ENCODE measurements around a stretch of chr12.

DNA sequence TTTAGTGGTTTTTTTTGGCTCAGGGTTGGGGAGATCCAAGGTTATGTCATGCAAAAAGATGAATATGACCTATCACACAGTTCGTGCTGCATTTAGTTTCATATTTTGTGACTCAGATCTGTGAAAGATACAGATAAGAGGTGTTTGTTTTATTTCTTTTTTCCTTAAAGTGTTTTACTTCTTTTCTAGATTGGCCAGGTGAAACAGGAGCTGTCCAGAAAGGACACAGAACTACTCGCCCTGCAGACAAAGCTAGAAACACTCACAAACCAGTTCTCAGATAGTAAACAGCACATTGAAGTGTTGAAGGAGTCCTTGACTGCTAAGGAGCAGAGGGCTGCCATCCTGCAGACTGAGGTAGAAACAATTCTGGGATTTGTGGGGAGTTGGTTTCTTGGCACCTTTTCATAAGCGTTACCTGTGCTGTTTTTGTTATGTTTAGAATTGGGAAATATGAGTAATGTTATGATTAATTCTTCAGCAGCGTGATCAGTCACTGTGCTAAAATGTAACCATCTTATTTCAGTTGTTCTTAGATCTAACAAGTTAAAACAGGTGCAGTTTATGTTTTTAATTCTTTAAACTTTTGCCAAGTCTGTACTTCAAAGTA is 124.8 kb downstream of the ERC1 start:
- PRO-cap = no peak
- RAMPAGE, long total RNA, 2 experiments = no peak in any of the 2 experiments

GRCh38 chr12:1277884-1278452 is 286.9 kb downstream of the ERC1 start:
- PRO-cap = no peak
- RAMPAGE, long total RNA, 2 experiments = no peak in any of the 2 experiments

- PRO-cap = no peak
- RAMPAGE, long total RNA, 2 experiments = no peak in any of the 2 experiments
These were observed 298.8 kb downstream of the ERC1 start for GRCh38 chr12:1289786-1290308.

GRCh38 chr12:1445881-1446292 is 148.5 kb downstream of the FBXL14 start:
- PRO-cap = no peak
- RAMPAGE, long total RNA, 2 experiments = no peak in any of the 2 experiments

GRCh38 chr12:1591585-1592316 is 2.6 kb downstream of the FBXL14 start:
- PRO-cap = no peak
- RAMPAGE, long total RNA, 2 experiments = no peak in any of the 2 experiments

DNA sequence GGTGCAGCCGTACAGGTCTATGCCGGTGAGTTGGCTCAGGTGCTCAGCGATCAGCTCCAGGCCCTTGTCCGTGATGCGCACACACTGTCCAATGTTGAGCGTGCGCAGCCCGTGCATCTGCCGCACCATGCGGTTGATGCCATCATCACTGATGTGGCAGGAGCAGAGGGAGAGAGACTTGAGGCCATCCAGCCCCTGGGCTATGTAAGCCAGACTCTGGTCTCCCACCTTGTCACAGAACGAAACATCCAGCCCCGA is 1.5 kb downstream of the FBXL14 start:
- PRO-cap = no peak
- RAMPAGE, long total RNA, 2 experiments = no peak in any of the 2 experiments

GRCh38 chr12:1593625-1593832 is 852 bp downstream of the FBXL14 start:
- PRO-cap = no peak
- RAMPAGE, long total RNA, 2 experiments = no peak in any of the 2 experiments

DNA sequence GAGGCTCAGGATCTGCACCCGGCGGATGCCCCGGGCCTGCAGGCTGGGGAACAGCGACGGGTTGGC is 715 bp downstream of the FBXL14 start:
- PRO-cap = no peak
- RAMPAGE, long total RNA, 2 experiments = no peak in any of the 2 experiments

DNA sequence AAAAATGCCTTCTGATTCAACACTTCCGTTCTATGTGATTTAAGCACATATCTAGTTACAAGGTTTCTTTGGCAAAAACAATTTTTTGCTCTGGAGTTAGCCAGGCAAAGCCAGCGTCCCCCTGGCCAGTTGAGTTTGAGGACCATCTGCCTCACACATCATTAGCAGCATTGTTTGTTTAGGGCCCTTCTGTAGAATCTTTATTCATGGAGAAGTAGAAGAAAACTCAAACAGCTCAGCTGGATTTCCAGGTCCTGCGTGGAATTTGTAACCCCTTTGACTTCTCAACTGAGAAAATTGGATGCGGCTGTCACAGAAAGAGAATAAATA is 17.1 kb upstream of the WNT5B start:
- PRO-cap = no peak
- RAMPAGE, long total RNA, 2 experiments = no peak in any of the 2 experiments

GRCh38 chr12:1650347-1650835 is 21.4 kb downstream of the WNT5B start:
- PRO-cap = no peak
- RAMPAGE, long total RNA, 2 experiments = no peak in any of the 2 experiments

DNA sequence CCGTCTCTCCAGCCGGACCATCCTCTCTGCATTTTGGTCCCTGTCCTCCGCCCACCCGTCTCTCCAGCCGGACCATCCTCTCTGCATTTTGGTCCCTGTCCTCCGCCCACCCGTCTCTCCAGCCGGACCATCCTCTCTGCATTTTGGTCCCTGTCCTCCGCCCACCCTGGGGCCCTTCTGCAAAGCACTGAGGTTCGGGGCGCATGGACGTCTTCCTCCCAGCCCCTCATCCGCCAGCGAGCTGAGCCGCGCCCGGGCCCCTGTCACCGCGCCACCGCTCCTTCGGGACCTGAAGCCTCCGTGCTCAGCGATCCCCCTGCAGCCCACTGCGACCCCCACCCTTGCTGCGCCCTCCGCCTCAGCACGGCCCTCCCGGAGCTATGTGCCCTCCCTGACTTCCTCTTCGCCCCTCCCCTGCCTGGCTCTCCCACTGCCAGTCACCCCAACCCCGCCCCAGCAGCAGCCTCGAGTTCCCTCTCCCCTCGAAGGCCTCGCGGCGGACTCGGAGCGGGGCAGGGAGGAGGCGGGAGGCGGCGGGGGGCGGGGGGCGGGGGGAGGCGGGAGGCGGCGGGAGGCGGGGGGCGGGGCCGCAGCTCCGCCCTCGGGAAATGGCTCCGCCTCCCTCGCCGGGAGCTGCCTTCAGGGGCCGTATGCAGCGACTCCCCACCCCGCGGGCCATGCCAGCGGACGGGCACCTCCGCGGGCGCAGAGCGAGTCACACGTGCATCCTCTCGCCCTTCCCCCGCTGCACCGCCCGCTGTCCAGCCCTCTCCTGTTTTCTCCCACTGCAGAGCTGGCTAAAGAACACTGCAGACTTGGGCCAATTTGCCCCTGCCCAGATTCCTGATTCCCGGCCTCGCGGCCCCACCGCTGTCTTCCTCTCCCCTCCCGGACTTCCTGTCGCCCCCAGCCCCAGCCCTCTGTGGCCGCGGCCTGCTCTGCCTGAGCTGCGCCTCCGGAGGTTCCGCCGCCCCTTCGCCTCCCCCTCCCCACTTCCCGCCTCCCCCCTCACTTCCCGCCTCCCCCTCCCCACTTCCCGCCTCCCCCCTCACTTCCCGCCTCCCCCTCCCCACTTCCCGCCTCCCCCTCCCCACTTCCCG is 29.2 kb upstream of the ADIPOR2 start:
- PRO-cap = bidirectional peak, plus-strand start at position 785 of the sequence, minus-strand start at position 502 of the sequence
- RAMPAGE, long total RNA, 2 experiments = no peak in any of the 2 experiments

DNA sequence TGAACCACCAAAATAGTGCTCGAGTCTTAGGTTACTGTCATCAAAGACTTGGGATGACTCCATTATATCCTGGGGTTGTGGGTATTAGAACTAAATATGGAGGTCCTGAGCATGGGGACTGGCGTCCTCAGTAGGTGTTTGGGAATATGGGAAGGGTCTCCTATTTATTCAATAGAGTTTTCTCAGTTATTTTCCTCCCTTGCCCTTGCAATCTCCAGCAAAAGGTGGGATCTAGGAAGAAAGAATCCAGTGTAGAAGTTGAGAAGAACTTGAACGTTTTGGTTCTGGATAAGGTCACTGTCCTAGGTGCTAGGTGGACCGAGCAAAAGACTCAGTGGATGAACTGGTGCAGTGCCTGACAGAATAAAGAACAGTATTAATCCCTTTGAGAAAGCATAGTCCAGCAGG is 32.8 kb upstream of the LRTM2 start:
- PRO-cap = no peak
- RAMPAGE, long total RNA, 2 experiments = no peak in any of the 2 experiments

DNA sequence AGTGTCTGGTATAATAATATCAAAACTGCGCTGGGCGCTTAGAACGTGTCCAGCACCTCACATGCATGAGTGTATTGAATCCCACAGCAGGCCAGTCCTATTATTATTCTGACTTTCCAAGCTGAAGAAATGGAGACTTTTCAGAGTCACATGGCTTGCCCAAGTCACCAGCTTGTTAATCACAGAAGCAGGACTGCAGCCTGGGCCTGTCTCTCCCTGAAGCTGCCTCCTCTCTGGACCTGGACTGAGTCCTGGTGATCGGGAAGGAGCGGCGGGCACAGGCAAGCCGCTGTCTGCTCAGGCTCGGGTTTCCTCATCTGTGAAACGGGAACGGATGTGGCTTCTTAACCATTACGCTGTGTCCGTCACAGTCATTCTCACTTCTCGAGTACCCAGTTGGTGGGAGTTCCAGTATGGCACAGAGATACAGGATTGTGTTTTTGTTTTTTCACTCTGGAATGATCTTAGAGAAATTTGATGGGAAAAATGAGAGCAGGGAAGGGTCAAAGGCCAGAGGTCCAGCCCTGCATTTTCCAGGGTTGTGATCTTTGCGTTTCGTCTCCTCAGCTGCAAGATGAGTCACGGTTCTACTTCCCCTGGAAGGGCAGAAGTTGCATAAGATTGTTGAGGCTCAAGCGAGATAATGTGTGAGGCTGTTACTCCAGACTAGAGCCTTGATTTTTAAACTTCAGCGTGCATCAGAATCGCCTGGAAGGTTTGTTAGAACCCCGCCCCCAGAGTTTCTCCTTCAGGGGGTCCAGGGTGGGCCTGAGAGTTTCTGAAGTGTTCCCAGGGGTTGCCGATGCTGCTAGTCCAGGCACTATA is 7.6 kb upstream of the LRTM2 start:
- PRO-cap = bidirectional peak, plus-strand start at position 247 of the sequence, minus-strand start at position 253 of the sequence; unidirectional peak, minus-strand start at position 319 of the sequence
- RAMPAGE, long total RNA, 2 experiments = no peak in any of the 2 experiments

GRCh38 chr12:1935446-1936098 is 17.1 kb upstream of the CACNA2D4 start:
- PRO-cap = no peak
- RAMPAGE, long total RNA, 2 experiments = no peak in any of the 2 experiments

DNA sequence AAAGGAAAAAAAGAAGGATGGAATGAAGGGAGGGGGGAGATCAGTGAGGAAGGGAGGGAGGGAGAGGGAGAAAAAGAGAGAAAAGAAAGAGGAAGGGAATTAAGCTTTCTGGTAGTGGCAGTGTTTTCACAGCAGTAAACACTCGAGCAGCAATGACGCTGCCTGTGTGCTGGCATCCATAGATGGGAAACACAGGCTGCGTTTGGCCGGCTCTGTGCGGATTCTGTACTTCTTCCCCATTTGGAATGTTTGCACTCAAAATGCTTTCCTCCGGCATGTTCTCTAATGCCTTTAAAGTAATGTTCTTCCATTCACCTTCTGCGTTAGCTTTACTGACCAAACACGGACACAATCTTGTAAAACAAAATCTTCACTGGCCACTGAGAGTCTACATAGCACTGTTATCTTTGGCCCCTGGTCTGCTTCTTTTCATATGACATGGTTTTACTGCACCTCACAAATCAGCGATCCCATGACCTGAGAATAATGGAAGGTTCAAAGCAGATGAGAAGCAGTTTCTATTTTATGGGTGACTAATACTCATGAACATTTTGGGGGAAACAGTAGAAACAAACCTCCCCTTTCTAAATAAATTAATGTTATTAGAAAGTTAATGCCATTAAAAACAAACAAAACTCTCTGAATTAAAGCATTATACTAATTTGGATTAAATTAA is 31.3 kb downstream of the DCP1B start:
- PRO-cap = no peak
- RAMPAGE, long total RNA, 2 experiments = no peak in any of the 2 experiments

GRCh38 chr12:1993826-1994656 is 10.2 kb downstream of the DCP1B start:
- PRO-cap = no peak
- RAMPAGE, long total RNA, 2 experiments = no peak in any of the 2 experiments

DNA sequence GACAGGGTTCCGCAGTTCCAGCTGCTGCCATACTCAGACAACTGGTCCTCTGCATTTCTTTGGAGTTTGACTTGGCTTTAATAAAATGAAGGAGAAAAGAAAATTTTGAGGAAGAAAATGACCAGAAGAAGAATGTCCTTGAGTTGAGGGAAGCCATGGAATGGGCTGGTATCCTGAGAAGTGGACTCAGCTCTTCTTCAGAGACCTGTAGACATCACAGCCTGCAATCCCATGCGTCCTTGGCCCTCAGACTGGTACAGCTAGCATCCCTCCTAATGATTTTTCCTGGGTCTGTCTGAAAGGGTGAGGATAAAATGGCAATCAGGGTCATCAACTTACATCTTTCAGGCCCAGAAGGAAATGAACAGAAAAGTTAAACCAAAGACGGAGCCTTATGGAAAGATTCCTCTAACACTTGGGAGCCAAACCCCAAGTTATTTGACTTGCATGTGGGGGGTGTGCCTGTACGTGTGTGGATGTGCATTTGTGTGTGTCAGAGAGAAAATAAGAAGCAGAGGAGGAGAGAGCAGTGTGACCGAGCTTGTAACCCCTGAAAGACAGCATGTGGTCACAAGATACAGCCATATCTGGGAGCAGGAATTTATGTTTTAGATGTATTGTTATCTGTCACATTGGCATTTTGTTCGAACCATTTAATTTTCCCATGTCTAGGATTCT is 16.3 kb downstream of the CACNA1C start:
- PRO-cap = no peak
- RAMPAGE, long total RNA, 2 experiments = no peak in any of the 2 experiments

GRCh38 chr12:2135663-2136103 is 82.9 kb downstream of the CACNA1C start:
- PRO-cap = no peak
- RAMPAGE, long total RNA, 2 experiments = no peak in any of the 2 experiments

DNA sequence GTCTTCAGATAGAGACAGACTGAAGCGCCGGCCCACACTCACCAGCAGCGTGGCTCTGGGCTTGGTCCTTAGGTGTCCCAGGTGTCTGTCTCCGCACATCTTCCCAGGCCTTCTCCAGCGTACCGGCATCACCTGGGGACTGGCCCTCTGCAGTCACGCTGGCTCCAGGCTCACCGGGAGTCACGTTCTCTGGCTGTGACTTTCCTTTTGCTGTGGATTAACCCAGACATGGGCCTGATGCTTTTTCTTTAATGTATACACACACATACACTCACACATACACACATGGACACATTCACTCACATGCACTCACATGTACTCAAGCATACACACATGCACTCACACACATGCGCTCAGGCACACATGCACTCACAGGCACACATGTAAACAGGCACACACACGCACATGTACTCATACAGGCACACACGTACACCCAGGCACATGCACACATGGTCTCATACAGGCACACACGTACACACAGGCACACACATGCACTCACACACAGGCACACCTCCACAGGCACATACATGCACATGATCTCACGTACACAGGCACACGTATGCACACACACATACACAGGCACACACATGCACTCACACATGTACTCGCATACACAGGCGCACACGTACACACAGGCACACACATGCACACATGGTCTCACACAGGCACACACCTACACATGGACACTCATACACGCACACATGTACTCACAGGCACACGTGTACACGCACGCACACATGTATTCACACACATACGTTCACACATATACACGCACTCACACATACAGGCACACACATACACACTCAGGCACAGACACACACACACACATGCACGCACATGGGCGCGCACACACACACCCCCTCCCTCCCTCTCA is 138.7 kb downstream of the CACNA1C start:
- PRO-cap = no peak
- RAMPAGE, long total RNA, 2 experiments = no peak in any of the 2 experiments

DNA sequence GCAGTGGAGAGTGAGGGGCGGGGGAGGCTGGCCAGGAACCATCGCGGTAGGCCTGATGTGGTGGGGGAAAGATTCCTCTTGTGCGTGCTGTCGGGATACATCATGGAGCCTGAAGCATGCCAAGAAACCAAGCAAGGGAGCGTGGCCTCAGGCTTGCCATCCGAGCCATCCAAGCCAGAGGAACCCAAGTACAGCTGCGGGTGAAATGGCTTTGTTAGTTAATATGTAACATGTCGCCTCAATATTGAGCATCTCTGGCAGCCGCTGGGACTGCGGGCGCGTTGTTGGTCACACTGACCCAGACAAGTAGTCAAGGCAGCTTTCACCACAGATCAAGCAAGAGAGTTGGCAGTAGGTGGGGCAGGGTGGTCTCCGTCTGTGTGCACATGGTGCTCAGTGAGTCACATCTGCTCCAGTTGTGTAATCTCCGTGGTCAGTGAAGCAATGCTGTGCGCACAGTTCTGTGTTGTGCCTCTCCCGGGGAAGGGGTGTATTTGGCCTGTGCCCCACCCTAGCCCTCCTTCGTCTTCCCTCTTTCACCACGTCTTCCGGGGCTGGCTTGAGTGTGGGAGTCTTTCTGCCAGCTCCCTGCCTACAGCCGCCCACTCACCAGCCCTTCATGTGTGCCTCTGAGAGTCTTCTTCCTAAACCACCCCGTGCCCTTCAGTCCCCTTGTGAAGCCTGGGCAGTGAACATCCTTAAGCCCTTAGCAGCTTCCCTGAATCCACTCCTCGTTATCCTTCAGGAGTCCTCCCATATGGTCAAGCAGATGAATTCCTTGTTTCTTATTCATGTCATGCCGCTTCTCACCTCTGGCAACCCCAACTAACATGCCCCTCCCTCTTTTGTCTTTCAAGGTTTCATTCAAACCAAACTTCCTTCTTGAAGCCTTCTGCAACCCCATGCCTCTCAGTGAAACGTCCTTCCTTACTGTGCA is 242.0 kb downstream of the CACNA1C start:
- PRO-cap = no peak
- RAMPAGE, long total RNA, 2 experiments = no peak in any of the 2 experiments